ENCODE measurements around the gene IVNS1ABP.

- PRO-cap, 2 experiments, result no peak in any of the 2 experiments
Measured at GRCh38 chr1:184073592-184073857, 22.0 kb downstream of the TSEN15 start.

DNA sequence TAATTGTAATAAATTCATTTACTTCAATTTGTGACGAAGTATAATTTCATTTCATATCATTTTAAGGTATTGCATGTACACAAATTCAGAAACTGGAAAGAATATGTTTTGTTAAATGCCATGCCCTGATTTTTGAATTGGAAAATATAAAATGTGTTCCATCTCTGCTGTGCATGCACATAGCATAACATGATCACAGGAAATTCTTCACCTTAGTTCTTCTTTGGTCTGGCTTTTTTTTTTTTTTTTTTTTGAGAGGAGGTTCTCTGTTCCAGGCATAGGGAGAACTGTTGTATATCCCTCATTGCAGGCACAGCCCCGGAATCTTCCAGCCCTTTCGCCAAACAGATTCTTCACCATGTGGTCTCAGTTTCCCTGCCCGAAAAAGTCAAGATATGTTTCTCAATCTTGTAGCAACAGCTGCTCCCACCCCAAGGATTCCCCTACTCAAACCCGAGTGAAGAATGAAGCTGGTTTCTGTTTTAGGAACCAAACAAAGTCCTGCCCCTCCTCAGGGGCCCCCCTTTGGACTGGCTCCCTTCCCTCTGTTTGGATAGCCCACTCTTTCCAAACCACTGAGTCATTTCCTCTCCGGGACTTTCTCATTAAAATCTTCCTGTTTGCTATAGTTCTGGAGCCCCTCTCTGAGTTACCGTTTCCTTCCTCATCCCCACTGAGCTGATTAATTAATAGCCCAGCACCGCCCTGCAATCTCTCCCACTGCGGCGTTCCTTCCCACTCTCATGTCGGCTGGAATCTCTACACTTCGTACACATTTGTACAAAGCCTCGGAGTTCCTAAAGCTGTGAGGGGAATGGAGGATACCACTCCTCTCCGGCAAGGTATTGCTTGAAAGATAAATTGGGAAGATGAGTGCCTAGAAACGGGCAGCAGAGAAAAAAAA lies 100.9 kb downstream of the TSEN15 start:
- PRO-cap, 2 experiments, result no peak in any of the 2 experiments

- PRO-cap, 2 experiments, result no peak in any of the 2 experiments
Measured at GRCh38 chr1:184153036-184153691, 101.6 kb downstream of the TSEN15 start.

GRCh38 chr1:184504435-184504650 lies 117.5 kb downstream of the C1orf21 start:
- PRO-cap, 2 experiments, result no peak in any of the 2 experiments

GRCh38 chr1:184621991-184623118 lies 132.3 kb downstream of the EDEM3 start:
- PRO-cap, 2 experiments, result peak in 1 of 2 experiments; most common plus-strand start chr1:184622656 (in 1); most common minus-strand start chr1:184622261 (in 1)

DNA sequence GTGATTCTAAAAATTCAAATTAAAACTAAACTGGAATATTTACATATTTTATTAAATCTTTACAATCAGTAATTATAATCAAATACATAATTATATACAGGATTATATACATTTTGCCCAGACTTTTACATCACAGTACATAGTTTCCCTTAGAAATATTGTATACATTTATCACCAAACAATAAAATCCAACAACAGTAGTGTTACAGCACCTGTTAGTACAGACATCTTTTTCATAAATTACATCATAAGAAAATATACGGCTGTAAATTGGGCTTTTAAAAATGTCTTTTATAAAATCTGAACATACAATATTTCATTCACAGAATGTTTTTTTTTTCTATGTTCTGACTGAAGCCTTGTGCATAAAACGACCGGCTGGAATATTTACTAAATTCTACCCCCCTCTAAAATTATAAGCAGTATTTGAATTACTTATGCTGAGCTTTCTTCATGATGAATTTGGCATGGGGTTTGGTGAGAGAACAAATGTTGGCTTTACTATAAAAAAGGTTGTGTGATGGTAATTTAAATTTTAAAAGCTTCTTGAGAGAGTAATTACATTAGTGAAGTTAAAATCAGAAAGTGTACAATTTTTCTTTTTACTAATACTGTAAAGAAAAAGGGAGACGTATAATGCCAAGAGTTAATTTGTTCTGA lies 64.1 kb downstream of the EDEM3 start:
- PRO-cap, 2 experiments, result no peak in any of the 2 experiments

- PRO-cap, 2 experiments, result no peak in any of the 2 experiments
Measured at GRCh38 chr1:184892143-184892563, 82.2 kb downstream of the NIBAN1 start.

DNA sequence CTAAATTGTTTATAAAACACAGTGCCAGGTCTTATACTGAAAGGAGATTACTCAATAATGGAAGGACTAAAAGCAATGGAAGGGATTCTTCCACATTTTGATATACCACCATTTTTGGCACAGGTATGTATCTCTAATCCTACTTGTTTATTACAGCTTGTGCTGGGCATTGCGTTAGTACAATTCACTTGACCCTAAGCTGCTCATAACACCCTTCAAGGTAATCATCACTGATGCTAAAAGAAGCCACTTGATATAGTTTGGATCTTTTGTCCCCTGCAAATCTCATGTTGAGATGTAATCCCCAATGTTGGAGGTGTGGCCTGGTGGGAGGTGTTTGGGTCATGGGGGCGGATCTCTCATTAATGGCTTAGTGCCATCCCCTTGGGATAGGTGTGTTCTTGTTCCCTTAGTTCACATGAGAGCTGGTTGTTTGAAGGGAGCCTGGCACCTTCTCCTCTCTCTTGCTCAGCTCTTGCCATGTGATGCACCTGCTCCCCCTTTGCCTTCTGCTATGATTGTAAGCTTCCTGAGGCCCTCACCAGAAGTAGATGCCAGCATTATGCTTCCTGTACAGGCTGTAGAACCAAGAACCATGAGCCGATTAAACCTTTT lies 71.1 kb downstream of the NIBAN1 start:
- PRO-cap, 2 experiments, result no peak in any of the 2 experiments

DNA sequence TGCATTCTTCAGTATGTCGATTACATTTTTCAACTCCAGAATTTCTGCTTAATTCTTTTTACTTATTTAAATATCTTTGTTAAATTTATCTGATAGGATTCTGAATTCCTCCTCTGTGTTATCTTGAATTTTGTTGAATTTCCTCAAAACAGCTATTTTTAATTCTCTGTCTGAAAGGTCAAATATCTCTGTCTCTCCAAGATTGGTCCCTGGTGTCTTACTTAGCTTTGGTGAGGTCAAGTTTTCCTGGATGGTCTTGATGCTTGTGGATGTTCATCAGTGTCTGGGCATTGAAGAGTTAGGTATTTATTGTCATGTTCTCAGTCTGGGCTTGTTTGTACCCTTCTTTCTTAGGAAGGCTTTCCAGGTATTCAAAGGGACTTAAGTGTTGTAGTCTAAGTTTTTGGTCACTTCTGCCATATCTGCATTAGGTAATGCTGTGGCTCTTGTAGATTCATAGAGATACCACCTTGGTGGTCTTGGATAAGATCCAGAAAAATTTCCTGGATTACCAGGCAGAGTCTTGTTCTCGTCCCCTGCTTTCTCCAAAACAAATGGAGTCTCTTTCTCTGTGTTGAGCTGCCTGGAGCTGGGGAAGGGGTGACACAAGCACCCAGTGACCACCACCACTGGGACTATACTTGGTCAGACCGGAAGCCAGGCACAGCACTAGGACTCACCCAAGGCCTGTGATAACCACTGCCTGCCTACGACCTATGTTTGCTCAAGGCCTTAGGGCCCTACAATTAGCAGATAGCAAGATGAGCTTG lies 47.2 kb downstream of the NIBAN1 start:
- PRO-cap, 2 experiments, result no peak in any of the 2 experiments

- PRO-cap, 2 experiments, result no peak in any of the 2 experiments
Measured at GRCh38 chr1:185139999-185140577, 16.7 kb downstream of the TRMT1L start.

DNA sequence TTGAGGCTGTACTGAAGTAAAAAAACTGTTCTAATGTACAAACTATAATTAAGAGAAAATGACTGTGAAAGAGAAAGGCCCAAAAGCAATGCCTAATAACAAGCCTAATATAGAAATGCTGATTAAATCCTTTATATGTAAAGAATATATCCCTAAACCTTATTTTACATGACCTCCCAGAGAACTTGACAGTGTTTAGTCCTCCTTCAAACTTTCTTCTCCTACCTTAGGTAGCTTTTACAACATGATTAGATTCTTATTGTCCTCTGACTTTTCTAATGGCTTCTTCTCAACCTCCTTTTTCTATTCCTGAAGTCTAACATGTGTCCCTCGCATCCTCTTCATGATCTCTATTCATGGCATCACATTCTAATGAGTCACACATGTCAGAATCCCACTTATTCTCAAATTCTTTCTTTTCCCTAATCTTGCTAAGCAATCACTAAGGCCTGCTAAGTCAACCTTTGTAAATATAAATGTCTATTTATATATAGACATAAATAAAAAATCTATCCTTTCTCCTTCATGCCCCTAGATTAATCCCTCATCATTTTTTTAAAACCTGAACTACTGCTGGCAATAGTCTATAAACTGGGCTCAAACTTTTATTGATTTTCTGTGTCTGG lies 13.8 kb downstream of the IVNS1ABP start:
- PRO-cap, 2 experiments, result no peak in any of the 2 experiments

DNA sequence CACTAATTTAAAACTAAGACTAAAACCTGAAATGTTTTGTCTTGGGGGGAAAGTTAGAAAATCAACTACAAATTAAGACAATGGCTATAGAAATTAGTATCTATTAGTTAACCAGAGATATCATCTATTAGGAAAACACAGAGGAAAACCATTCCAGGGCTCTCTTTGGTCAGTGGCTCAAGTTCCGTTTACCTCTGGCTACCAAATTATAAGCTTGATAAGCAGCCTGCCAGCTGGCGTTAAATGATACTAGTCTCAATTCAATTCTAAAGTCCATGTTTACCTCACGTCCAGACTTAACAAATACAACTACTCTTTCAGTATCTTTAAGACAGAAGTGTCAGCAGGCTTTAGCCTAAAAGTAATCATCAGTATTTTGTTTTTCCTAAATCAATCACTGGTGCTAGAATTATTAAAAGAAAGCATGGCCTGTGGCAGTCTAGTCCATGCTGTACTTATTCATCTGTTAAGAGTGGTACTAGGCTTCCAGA lies 1.7 kb downstream of the IVNS1ABP start:
- PRO-cap, 2 experiments, result no peak in any of the 2 experiments

DNA sequence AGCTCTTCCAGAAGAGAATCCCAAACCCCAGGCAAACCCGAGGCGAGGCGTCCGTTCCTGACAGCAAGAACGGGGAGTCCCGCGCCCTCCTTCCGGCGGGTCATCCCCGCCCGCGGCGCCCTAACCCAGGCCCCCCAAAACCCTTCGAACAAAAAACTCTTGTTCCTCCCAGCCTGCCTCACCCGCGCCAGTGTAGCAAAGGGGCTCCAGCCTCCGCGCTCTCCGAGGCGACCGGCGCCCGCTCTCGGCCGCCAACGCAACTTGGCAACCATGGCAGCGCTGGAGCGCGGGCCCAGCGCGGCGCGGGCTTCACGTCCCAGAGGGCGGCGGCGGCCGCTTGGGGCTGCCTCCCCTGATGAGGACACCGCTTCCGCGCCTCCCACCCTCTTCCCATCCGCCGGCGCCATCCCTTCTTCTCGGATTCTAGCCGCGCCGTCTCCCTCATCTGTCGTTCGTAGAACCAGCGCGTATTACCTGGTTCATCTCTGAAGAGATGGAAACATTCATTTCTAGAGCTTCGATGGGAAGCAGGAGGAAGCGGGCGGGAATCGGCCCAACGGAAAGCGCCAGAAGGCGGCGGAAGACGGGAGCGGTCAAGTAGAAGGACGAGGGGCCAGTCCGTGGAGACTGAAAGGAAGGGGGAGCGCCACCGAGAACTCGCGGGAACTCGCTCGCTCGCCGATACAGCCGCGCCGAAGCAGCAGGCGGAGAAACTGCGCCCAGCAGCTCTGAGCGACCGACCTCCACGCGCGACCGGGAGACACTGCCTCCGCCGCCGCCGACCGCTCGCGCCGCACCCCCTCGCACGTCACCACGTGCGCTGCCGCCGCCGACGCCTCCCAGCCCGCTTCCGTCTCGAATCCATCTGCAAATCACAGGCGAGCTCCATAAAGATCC lies at the start of gene IVNS1ABP:
Gene IVNS1ABP (minus strand): TSS at position 765 of the 897 bp plus-strand sequence.
- PRO-cap, 2 experiments, result peak in 2 of 2 experiments; most common plus-strand start position 34 of the sequence (in 1); most common minus-strand start position 762 of the sequence (in 1)

GRCh38 chr1:185439547-185440320 lies 122.7 kb upstream of the IVNS1ABP start:
- PRO-cap, 2 experiments, result no peak in any of the 2 experiments

GRCh38 chr1:185694038-185694637 lies 40.1 kb upstream of the HMCN1 start:
- PRO-cap, 2 experiments, result no peak in any of the 2 experiments

DNA sequence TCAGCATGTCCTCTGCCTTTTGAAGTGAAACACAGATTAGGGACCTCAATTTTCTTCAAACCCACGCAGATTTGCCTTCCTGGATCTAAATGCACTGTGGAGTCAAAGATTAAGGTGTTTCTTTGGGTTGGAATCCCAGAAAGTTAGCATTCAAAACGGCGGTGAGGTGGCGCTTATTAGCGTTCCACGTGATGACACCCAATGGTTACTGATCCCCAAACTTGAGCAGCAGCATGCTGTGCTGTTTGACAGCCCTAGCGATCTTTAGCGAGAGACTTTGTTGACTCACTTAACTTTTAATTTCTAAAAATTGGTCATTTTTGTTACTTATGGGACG lies 390 bp downstream of the PLA2G4A start:
- PRO-cap, 2 experiments, result peak in 1 of 2 experiments; most common plus-strand start position 201 of the sequence (in 1); most common minus-strand start position 196 of the sequence (in 1)

DNA sequence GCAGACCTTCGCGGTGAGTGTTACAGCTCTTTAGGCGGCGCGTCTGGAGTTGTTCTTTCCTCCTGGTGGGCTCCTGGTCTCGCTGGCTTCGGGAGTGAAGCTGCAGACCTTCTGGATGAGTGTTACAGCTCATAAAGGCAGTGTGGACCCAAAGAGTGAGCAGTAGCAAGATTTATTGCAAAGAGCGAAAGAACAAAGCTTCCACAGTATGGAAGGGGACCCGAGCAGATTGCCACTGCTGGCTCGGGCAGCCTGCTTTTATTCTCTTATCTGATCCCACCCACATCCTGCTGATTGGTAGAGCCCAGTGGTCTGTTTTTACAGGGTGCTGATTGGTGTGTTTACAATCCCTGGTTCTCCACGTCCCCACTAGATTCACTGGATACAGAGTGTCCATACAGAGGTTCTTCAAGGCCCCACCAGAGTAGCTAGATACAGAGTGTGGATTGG lies 1183.9 kb downstream of the PLA2G4A start:
- PRO-cap, 2 experiments, result no peak in any of the 2 experiments

GRCh38 chr1:189762621-189763002 lies 715.1 kb downstream of the BRINP3 start:
- PRO-cap, 2 experiments, result no peak in any of the 2 experiments

DNA sequence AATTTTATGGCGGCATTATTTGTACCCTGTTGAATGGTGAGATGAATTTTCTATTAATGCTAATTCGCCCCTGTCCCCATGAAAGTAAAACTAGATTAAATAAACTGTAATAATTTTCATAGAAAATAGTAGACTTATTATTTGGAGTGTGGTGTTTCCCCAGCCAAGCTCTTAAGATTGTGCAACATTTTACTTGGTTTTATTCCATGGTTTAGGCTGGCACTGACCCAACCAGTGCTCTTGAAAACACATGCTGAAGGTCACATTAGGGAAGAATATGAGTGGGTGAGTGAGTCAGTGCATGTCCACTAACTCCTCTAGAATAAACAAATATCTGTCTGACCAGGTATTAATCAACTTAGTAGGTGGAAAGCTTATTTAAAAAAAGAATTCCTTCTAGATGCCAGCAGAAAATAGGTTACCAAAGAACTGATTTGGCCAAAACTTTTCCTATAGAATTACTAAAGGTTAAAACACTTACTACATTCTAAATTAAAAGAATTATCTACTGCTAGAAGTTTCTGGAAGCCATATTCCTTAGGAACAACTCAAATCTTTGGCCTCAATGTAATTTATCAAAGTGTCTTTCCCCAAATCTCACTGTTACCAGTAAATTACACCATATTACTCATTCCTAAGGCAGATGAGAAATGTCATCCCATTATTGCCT lies 89.8 kb upstream of the RGS1 start:
- PRO-cap, 2 experiments, result no peak in any of the 2 experiments

GRCh38 chr1:192489658-192490192 lies 85.8 kb upstream of the RGS1 start:
- PRO-cap, 2 experiments, result peak in 1 of 2 experiments; most common minus-strand start chr1:192490005 (in 1)